Penis (tissue), 1 donor: Measurements from ENCODE around the gene PROM1.

GRCh38 chr4:11722272-11722875, 293.7 kb upstream of the HS3ST1 start:
- PRO-cap: no peak

DNA sequence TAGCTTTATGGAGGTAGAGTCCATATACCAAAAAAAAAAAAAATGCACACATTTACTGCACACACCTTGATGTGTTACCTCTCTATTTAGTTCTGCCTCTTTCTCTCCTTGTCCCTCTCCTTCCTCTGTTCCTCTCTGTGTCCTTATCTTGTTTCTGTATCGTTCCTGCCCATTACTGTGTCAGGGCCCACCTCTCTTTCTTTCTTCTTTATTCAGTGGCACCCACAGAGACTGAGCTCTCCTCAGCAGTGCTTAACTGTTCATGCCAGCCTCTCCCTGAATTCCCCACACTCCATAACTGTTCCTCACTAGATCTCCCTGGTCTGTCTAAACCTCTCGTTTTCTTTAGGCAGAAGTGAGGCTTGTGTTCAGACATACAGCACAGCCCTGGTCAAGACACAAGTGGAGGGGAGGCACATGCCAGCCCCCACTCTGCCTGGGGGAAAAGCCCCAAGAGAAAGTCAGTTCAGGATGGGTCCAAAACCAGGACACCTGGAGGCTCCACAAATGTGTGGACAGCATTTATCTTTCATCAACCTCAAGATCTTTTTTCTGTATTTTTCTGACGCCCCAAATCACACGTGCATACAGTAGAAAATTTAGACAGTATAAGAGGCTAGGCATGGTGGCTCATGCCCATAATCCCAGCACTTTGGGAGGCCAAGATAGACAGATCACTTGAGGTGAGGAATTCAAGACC, 203.0 kb downstream of the RAB28 start:
- PRO-cap: no peak

GRCh38 chr4:13445258-13446552, 38.4 kb downstream of the RAB28 start:
- PRO-cap: no peak

- PRO-cap: no peak
Measured at GRCh38 chr4:13595705-13595997, 31.9 kb downstream of the BOD1L1 start.

- PRO-cap: no peak
Measured at GRCh38 chr4:13654517-13654839, 27.0 kb upstream of the BOD1L1 start.

DNA sequence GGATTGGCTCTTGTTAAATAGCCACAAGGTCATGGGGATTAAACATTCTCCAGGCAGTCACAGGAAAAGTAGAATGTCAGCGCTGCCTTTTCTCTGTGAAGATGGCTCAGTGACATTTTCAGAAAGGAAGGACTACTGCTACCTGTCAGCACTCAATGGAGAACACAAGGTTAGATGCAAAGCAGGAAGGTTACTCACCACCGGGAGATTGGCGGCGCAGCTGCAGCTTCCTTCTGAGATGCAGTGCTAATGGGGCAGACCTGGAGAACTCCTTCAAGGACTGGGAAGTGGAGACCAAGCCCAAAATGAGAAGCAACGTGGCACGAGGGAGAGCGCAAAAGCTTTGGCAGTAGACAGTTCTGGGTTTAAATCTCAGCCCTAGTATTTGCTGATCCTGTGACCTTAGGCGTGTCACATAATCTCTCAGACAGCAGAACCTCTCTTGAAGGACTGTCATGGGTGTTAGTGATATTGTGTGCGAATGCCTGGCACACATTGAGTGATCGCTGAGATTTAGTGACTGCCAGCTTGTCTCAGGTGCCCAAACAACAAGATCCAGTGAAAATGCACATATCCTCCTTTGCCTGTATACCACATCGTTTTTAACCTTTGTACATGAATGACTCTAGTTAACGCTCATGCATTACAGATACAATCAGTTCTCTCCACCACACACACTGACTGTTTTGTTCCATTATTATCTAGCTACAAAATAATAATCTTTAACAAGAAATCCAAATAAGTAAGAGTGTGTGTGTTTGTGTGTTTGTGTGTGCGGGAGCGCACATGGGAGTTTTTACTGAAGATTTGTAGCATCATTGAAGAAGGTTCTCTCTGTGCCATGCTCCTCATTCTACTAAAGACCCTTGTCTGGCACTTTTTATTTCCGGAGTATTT, 213.3 kb upstream of the BOD1L1 start:
- PRO-cap: no peak

DNA sequence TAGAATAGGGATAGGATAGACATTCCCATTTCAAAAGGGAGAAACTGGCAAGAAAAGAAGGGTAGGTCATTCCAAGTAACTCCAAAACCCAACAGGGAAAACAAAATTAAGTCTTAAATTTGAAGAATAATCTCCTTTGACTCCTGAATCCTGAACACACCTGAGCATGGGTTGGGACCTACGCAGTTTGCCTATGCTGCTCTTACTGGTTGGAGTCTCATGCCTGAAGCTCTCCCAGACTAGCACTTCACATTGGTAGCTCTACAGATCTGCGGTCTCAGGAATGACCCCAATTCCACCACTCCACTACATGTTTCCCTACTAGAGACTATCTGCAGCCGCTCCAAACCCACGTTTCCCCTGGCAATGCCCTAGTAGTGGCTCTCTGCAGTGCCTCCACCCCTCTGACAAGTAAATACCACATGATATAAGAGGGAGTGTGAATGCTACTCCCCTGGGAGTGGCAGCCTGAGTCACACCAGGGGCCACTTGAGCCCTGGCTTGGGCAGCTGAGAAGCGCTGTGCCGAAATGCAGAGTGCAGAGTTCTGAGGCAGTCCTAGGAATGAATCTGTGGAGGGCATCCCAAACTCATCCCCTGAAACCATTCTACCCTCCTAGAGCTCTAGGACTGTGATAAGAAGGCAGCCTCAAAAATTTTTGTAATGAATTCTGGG, 160.6 kb upstream of the CPEB2 start:
- PRO-cap: no peak

GRCh38 chr4:15144391-15144760, 142.1 kb downstream of the CPEB2 start:
- PRO-cap: no peak

DNA sequence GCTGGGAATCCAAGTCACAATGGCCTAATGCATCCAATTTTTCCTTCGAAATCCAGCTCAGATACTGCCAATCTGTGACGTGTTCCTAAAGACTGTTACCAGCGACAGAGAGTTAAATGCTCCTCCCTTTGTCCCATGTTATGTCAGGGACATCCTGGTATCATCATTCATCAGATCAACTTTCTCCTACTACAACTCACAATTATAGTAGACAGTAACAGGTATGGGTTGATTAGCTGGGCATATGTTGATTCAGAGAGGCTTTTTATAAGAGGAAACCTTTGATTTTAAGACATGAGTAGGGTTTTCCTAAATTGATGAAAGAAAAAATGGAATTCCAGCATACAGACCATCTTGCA, 143.8 kb downstream of the CPEB2 start:
- PRO-cap: no peak

DNA sequence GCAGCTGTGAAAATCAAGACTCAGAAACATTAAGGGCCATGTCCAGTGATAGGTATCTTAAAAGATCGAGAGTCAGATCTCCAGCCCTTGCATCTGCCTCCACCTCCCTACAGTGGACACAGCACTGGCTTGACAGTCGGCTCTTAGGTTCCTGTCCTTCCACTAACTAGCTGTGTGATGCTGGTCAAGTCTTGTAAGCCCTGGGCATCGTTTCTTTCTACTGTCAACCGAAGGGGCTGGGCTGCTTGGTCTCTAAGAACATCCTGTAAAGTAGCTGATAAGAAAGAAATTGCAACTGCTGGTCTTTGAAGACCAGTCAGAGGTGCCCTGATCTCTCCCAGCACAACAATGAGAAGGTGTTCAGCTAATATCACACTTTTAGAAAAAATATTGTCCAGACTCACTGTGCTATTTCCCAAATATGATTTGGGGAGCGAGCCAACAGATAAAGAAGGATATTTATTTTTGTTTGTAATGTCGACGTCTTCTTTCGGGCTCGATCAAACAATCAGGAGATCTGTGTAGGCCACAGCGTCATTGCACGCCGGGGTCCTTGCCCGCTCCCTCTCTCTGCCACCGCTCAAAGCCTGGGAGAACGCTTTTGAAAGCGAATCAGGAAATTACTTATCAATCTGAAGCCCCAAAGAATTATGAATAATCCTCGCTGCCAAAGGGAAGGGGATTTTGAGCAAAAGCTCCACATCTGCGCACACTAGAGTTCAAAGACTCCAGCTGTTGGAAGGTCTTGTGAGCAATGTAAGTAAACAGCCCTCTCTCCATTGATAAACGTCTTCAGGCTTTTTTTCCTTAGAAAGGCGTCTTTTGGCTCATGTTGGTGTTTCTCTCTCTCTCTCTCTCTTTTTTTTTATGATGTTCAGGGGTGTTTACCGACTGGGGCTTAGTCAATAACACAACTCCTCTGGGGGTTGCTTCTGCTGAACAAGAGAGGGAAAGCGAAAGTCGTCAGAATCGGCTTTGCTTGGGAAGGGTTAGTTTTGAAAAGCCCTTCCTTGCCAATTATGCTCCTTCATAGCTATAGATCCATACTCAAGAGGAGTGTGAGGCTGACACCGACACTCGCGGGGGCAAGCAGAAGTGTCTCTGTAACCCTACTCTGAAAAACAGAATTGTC, 53.5 kb upstream of the C1QTNF7 start:
- PRO-cap: no peak

GRCh38 chr4:15591908-15592475, 63.2 kb downstream of the FBXL5 start:
- PRO-cap: no peak

DNA sequence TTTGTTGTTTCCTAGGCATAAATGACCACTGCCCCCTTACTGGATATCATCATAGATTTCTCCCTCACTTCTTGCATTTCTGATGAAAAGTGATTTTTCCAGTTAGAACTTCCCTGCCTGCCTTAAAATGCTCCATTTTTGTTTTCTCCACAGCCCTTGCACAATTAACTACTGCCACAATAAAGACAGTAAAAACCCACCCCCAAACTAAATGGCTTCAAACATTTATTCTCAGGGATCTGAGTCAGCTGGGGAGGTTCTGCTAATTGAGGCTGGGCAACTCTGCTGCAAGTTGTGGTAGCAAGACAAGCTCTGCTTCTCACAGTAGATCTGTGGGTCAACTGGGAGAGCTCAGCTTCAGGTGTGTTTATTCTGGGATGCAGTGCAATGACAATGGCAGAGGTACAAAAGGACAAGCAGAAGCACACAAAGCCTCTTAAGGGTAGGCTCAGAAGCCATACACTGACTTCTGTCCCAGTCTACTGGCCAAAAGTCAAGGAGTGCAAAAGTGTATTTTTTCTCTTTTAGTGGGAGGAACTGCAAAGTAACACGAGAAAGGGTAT, 60.9 kb downstream of the FBXL5 start:
- PRO-cap: no peak

- PRO-cap: unidirectional peak, plus-strand start at chr4:15654688; bidirectional peak, plus-strand start at chr4:15655085, minus-strand start at chr4:15655018
Measured at GRCh38 chr4:15654608-15655193, 456 bp downstream of the FBXL5 start.

DNA sequence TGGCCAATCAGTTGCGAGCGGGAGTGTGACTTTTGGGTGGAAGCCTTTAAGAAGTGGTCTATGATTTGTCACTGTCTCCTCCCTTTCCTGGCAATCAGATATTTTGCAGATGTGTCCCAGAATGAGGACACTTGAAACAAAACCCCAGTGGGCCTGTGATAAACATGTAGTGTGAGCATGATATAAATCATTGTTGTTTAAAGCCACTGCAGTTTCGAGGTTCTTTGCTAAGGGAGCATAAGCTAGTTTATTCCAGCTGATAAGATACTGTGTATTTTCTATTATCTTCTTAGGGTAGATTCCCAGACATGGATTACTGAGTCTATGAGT, 11.9 kb downstream of the BST1 start:
- PRO-cap: no peak

GRCh38 chr4:15779699-15779879, 1.5 kb downstream of the CD38 start:
- PRO-cap: no peak

DNA sequence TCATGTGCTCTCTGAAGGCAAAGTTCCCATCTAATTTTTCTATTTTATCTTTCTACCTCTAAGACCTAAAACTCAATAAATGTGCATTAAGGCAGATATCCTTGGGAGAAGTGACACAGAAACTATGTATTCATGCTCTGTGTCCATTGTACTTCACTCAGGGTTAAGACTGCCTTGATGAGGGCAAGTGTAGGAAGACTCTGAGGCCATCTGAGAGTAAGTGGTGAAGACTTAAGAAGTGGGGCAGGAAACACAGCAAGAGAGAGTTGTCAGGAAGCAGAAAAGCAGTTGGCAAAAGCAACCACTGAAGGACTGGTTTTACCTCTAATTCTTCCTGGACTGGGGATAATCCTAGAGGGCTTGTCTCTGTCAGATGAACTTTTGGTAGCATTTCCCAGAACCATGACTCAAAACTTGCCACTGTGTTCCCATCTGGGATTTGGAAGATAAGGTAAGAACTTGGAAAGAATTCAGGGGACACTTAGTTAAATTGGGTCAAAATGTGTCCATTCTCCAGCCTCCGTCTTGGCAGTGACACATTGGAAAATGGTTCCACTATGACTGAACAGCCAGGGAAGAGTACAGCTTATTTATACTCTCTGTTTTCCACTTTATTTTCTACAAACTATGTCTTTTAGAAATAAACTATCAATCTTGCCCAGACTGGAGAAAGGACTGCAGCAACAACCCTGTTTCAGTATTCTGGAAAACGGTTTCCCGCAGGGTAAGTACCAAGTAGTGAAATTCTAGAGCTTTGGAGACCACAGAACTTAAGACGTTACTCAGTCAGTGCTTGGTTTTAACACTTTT, 55.7 kb downstream of the CD38 start:
- PRO-cap: no peak

- PRO-cap: no peak
Measured at GRCh38 chr4:15893812-15894448, 44.6 kb downstream of the FGFBP1 start.

- PRO-cap: no peak
Measured at GRCh38 chr4:16078975-16079634, 4.7 kb downstream of the PROM1 start.

- PRO-cap: no peak
Measured at GRCh38 chr4:16083170-16084322, at the start of gene PROM1. TSS of gene PROM1 (minus strand) at chr4:16084023.

DNA sequence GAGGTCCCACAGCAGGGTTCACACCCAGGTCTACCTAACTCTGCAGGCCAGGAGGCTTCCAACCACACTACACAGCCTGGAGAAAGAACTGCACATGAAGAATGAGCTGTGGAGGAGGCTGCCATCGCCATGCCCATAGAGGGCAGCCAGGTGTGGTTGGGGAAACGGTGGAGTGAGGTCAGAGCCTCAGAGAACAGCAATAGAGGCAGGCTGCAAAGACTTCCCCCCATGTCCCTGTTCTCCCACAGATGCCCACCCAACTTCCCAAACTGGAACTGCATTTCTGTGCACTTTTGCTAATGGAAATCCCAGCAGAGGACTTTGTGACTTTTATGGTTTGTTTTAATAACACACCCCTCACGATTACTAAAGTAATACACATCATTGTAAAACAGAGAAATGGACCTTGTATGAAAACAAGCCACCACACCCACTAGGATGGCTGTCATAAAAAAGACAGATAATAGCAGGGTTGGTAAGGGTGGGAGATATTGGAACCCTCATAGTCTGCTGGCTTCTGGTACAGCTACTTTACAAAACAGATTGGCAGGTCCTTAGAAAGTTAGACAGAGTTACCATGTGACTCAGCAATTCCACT, 59.0 kb upstream of the PROM1 start:
- PRO-cap: no peak